ENCODE results near the genes NGF and VANGL1.

DNA sequence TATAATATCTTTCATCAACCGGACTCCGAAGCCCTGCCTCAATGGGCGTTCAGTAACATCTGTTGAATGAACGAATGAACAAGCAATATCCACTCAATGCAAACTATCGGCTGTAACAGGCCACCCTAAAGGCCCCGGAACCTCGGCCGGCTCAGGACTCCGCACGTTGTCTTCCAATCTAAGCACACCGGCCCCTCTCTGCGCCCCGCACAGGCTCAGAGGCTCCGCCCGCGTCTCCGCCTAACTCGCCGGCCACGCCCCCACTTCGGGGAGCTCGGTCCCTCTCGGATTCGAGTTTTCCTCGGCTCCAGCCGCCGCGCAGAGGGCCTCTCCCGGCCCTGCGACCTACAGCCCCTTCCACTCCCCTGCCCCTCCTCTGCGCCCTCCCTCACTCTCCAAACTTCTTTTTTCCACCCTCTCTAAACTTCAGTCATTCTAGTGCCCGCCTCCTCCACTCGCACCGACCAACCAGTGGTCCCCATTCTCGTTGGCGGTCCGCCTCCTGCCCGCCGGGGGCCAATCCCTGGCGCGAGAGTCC, 422 bp upstream of the MAGI3 start:
- RRBS, result 3% methylated on average over 20 of the region's 41 CpGs

- RRBS, result no CpG with 5 or more reads among the region's 1 CpG
Observed at GRCh38 chr1:113462764-113463637, 72.7 kb downstream of the MAGI3 start.

DNA sequence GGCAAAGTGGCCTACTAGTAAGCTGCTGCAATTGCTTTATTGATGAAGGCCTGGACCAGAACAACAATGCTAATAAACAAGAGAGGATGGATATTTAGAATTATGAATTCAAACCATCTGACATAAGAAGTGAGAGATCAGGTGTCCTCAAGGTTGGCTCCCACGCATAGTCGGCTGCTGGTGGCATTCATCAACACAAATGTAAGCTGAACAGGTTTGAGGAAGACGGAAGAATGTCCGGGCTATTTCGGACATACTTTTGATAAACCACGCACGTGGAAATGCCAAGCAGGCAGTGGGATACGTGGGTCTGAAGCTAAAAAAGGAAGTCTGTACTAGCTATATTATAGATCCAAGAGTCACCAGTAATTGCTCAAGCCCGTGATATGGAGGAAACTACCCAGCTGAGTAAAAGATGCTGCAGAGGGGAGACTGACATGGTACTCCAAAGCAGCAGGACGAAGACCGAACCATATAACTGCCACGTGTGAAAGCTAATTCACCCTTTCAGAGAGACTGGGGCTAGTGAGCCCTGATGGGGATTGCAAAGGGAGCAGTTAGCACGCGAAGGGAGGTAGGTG, 489 bp downstream of the AP4B1 start:
- RRBS, result no CpG with 5 or more reads among the region's 14 CpGs

DNA sequence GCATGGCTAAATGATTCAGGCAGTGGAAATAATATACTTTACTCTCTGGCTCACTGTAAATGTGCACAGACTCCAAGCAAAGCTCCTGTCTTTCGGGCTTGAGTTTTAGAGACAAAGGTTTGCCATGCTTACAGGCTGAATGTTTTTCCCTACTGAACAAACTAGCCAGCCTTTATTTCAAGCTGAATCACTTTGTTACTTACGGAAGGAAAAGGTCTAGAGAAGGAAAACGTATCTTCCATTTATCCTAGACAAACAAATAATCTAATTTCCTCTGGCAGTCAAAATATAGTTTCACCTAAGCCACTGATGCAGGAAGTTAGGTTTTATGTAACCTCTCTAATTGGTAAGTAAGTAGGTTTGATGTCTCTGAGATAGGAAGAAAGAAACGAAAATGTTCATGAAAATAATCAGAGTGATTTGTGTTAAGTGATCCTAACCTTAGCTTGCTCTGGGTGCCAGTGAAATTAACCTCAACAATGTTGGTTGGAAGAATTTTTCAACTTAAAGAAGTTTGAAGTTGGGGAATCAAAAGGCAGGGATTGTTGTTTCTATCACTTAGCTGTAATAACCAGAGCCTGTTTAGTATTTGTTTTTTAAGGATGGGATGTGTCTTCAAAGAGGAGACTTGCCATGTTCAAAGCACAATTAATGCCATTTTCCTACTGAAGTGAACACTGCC, 18.2 kb downstream of the HIPK1 start:
- RRBS, result no CpG with 5 or more reads among the region's 4 CpGs

DNA sequence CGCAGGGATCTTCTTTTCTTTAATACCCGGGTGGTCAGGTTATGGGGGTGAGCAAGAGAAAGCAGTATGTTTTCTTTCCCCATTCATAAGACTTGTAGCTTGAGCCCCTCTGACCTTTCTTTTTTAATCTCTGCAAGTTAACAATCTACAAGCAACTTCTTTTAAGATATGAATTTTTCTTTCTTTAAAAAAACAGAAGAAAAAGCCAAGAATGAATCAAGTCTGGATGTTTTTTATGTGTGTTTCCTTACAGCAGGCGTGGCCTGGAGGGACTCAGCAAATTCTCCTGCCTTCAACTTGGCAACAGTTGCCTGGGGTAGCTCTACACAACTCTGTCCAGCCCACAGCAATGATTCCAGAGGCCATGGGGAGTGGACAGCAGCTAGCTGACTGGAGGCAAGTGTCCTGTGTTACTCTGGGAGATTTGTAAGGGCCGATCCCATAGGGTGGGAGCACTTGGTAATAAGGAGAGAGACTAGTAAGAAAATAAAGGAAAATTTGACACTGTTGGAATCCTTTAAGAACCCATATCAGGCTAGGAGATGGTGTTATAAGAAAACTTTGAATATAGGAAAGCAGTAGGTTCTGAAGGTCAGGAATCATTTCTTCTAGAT, 13.3 kb upstream of the OLFML3 start:
- RRBS, result no CpG with 5 or more reads among the region's 4 CpGs

GRCh38 chr1:114399164-114399678, 111.8 kb downstream of the TRIM33 start:
- RRBS, result no CpG with 5 or more reads among the region's 5 CpGs

- RRBS, result no CpG with 5 or more reads among the region's 2 CpGs
Observed at GRCh38 chr1:114409949-114410543, 101.0 kb downstream of the TRIM33 start.

DNA sequence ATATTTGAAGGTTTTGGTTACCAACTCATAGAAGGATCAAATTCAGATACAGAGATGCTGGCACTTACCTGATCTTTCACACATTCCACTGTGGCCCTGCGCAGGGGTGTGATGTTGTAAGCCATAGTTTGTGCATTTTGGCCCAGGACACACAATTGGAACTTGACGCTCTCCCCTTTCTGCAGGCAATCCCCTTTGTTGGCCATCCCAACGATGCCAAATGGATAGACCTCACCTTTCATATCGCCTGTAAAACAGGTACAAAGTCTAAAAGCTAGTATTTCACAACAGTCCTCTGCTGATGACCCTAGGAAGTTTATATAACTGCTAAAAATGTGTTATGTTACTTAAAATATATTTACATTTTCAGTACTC, 3.9 kb upstream of the NRAS start:
- RRBS, result no CpG with 5 or more reads among the region's 4 CpGs

- RRBS, result no CpG with 5 or more reads among the region's 10 CpGs
Observed at GRCh38 chr1:115134870-115135527, 45.7 kb upstream of the TSPAN2 start.

GRCh38 chr1:115338090-115338868, at the start of gene NGF:
Gene NGF, minus strand, starts transcription at chr1:115338249.
- RRBS, result 18% methylated on average over 5 of the region's 51 CpGs

GRCh38 chr1:115426121-115426893, 88.3 kb upstream of the NGF start:
- RRBS, result no CpG with 5 or more reads among the region's 8 CpGs

DNA sequence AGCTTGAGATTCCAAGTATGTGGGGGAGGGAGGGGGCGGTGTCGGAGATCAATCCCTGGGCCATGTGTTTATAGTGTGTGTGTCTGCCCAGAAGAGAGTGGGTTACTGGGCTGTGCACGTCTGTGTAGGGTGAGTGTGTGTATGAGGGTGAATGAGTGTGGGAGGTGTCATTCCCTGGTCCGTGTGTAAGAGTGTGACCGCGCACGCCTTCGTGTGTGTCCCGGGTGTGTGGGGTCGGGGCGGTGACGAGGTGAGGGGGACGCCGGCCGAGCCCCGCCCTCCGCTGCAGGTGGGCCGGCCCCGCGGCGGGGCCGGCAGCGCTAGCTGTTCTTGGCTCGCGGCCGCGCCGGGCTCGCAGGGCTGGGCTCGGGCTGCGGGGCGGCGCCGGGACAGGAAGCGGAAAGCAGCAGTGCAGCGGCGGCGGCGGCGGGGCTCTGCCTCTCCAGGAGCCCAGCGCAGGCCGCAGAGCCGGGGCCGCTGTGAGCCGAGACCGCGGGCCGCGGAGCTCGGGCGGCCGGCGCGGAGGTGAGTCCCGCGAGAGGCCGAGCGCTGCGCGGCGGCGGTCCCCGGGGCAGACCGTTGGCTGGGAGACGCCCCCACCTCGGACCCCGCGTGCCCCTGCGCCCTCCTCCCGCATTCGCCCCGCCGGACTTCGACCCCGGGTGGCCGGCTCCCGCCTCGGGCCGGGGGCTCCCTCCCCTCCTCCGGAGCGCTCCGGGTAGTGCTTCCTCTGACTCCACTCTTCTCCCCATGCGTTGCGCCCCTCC, at the start of gene VANGL1:
Gene VANGL1 (plus strand): TSS at position 409 of the 767 bp plus-strand sequence.
- RRBS, result 7% methylated on average over 53 of the region's 84 CpGs

GRCh38 chr1:115671195-115671920, 29.6 kb downstream of the VANGL1 start:
- RRBS, result no CpG with 5 or more reads among the region's 19 CpGs

GRCh38 chr1:115748326-115748784, 20.2 kb downstream of the CASQ2 start:
- RRBS, result no CpG with 5 or more reads among the region's 2 CpGs

DNA sequence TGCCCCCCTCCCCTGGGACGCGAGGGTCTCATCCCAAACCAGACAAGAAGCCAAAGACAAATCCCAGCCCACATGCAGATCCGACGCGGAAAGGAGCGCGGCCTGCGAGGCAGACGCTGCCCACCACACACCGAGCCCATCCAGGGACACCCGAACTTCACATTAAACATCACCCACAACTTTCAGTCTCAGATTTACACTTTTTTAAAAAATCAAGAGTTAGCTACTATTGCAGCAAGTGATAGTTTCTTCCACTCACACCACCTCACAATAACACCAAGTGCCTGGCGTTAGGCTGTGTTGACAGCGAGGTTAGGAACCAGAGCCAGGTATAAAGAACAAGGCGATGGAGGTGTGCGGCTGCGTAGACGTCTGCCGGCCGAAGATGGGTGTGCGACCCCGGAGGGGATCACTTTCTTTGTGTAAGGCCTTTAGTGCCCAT, 12.0 kb downstream of the NHLH2 start:
- RRBS, result no CpG with 5 or more reads among the region's 21 CpGs

GRCh38 chr1:115838788-115839865, 1.8 kb downstream of the NHLH2 start:
- RRBS, result 6% methylated on average over 44 of the region's 92 CpGs

DNA sequence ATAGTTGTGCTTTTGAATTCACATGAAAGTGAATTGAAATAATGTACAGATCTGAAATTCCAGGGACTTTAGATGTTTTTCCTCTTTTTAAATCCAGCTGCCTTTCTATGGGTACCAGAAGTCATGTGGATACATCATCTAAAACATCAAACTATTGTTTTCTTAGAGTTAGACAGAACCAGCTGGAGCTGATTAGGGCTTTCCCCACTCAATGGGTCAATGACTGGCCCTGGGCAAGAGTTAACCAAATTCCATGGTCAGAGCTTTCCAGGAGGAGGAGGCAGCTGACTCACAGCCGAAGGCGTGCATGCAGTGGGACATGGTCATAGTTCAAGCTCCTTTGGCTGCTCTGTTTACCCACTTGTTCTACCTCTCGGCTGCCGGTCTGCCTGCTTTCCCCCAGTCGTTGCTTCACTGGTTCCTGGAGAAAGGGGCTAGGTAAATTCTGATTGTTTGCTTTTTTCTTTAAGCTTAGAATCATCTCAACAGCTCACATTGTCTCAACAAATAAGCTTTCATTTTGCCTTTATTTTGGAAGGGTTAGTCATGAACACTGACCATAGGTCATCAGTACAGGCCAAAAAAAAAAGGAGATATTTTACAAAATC, 11.7 kb downstream of the MAB21L3 start:
- RRBS, result no CpG with 5 or more reads among the region's 5 CpGs

DNA sequence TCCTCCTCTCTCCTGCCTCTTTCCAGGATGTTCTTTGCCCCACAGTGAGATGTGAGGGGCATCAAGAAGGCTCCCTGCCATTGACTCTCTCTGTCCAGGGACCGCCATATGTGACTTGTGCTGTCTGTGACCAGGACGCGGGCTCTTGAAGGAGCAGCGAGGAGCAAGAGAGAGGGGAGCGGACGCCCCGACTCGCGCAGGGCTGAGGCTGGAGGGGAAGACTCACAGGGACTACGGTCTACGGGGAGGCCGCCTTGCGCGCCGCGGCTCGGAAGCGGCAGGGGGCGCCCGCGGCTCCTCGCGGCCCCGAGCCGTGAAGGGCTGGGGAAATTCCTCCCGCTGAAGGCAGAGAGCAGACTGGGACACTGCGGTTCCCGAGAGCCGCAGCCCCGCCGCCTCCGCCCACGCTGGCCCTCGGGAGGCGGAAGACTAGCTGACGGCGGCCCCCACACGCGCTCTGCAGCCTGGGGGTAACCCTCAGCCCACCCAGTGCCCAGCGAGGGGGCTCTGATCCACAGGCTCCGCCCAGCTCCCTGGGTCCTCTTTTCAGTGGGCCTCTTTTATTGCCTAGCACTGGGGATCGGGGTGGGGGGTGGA, 40.8 kb downstream of the MAB21L3 start:
- RRBS, result no CpG with 5 or more reads among the region's 42 CpGs

- RRBS, result no CpG with 5 or more reads among the region's 10 CpGs
Observed at GRCh38 chr1:116242461-116243358, 130.3 kb upstream of the ATP1A1 start.